HT-29 (cell line): Measurements from ENCODE around the gene RNASET2.

- RAMPAGE, long total RNA: no peak
Observed at GRCh38 chr6:163387333-163387826, 27.1 kb upstream of the QKI start.

DNA sequence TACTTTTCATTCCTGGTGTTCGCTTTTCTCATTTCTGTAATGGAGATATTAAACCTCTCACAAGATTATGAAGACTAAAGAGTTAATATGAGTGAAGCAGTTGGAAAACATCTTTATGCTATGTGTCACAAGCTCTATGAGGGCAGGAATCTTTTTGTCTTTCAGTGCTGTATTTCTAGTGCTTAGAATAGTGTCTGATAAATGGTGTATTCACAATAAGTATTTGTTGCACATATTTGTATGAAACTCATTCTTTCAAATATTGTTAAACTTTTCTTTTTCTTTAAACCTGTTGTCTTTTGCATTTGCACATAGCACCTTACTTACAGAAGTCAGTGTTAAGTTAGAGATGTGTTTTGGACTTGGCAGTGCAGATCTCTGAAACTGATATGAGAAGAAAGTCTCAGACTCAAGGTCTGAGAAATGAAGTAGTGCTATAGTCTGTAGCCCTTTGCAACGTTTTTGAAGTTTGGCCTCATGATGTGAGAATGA, 43.8 kb downstream of the QKI start:
- RAMPAGE, long total RNA: no peak

- RAMPAGE, long total RNA: no peak
Observed at GRCh38 chr6:163516761-163517132, 102.2 kb downstream of the QKI start.

DNA sequence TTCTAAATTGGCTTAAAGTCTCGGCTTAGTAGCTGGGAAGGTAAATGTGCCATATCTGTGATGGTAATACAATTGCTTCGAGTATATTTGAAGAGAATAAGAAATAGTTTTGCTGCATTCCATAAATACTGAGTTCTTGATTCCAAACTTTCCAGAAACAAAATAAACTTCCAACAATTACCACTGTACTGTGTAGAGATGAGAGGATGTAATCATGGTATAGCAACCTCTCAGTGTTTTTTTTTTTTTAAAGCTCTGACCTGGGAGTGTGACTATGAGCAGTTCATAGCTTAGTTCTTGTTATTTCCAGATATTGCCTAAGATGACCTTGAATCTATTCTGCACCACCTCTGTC, 415.6 kb downstream of the C6orf118 start:
- RAMPAGE, long total RNA: no peak

- RAMPAGE, long total RNA: no peak
Observed at GRCh38 chr6:165573621-165574088, 89.4 kb downstream of the PDE10A start.

- RAMPAGE, long total RNA: no peak
Observed at GRCh38 chr6:165694163-165694556, 31.1 kb upstream of the PDE10A start.

DNA sequence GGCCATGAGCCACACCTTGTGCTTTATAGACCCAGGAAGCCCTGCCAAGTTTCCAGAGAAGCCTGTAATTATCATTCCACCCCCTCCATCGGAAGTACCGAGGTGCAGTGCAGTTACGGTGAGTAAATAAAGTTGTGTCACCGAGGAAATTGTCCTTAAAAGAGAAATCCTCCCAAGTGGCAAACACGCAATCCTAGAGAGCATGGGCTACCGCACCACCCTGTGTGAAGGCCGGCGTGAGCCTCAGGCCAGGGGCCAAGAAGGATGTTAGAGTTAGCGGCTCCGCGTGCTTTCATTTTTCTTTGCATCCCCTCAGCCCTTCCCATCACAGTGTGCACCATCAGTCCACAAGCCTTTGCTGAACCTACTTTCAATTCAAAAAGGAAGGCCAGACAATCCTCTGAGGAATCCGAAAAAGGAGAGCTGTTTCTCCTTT, 183.2 kb upstream of the PDE10A start:
- RAMPAGE, long total RNA: no peak

GRCh38 chr6:166097969-166098280, 69.7 kb downstream of the TBXT start:
- RAMPAGE, long total RNA: no peak

DNA sequence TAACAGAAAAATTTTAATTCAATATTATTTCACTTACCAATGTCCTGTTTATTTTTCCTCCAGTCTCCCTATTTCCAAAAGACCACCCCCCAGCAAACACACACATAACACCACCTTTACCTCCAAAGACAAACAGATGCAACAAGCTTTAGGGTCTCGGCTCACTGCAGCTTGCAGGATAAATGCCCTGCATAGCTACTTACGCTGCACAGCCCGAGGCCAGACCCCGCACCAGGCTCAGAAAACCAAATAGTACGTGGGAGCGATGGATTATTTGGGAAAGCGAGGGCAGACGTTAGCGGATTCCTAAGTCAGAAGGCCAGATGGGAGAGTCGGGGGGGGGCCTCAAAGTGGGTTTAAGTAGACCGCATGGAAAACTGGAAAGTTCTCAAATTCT, 480 bp downstream of the SFT2D1 start:
- RAMPAGE, long total RNA: no peak

DNA sequence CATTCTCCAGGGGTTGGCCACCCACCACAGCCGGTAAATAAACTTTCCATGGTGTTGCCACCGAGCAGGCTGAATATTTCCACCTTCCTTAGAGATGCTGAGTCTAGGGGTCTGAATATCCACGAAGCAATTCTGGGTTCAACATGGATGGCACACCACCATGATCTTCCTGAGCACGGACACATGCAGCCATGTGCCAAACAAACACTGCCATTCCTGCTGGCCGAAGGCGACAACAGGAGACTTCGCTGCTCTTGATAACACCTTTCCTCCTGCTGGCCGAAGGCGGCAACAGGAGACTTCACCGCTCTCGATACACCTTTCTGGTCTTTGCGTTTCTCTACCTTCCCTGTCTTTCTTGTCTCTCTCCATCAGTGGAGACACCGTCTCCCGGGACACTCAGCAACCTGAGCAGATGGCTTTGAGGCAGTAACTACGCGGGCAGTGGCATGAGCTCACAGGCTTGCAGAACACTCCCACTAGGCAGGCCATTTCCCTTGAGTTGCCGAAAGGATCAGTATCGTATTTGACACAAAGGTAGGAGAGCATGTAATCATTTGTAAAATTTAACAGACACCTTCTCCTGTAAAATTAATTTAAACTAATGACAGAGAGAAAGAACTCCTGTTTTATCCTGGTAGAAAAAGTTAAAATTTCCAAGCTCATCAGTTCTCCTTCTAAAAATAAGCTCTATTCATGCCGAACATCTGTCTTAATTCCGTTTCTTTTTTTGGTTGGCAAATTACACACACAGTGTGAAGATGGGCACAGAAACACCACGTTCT, 55.0 kb upstream of the MPC1 start:
- RAMPAGE, long total RNA: no peak

- RAMPAGE, long total RNA: no peak
Observed at GRCh38 chr6:166475845-166476133, 93.0 kb upstream of the MPC1 start.

DNA sequence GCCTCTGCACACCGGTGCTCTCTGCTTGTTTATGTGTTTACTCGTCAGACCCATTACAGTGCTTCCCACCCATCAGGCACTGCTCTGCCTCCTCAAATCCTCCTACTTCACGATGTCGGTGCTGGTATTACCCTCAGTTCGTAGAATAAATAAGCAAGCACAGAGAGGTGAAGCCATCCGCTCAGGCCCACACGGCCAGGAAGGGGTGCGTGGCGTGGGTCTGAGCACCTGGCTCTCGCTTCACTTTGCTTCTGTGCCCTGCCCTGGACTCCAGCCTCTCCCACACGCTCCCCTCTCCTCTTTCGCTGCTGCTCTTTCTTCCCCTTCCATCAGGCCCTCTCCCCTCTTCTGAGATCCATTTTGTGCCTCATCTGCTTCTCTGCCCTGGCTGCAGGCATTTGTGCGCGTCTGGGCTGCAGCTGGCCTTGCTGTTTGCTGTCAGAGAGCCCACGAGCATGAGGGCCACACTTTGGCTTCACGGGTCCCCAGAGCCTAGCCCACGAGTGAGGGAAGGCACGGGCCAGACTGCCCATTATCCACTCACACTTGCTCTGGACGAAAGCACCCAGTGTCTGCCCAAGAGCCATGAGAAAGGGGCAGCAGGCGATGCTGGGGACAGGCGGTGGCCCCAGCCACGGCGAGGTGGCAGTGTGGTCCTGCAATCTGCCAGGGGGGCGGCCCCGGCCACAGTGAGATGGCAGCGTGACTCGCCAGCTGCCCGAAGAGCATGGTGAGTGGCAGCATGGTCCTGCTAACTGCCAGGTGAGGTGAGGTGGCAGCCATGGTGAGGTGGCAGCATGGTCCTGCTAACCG, 96.2 kb upstream of the MPC1 start:
- RAMPAGE, long total RNA: no peak

DNA sequence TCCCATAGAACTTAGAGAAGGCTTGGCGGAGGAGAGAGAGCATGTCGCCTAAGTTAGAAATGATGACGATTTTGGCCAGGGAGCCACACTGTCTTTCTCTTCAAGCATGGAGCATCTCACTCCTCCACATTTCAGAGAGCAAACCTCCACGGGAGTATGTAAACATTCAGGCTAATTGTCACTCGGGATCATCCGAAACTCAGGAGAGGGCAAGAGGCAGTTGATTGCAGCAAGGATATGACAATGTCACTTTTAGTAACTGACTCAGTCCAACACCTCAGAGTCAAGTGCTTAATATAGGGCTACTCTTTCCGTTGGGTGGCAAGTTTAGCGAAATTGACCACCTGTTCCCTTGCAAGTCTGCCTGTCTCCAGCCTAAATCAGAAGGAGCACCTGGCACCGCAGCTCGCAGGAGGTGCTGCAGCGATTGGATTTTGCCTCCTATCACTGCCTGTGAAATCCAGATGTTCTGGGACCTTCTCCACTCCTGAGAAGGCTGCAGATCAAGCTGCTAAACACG, 65.8 kb upstream of the RPS6KA2 start:
- RAMPAGE, long total RNA: no peak

GRCh38 chr6:166955868-166956880, at the start of gene RNASET2:
RNASET2 (minus strand) TSS chr6:166956550.
- RAMPAGE, long total RNA: no peak

DNA sequence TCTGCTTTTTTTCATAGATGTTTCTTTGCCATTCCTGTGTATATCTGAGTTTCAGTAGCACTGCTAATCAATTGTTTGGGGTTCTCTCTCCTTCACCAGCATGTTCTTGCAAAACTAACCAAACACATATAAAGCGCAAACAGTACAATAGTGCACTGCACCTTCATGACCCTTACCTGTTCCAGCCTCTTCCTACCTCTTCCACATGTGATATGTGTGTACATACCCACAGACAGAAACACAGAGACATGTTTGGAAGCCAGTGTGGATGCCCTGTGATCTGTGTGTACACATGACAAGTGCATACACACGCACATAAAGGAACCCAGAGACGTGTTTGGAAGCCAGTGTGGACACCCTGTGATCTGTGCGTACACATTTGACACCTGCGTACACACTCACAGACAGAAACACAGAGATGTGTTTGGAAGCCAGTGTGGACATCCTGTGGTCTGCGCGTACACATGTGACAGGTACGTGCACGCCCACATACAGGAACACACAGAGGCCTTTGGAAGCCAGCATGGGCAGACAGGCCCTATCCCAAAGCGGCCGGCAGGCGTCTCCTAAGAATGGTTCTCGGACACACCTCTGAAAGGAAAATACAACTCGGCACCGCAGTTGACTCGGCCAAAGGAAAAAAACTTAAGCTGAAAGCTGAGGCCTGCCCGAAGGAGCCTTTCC, 1.7 kb upstream of the CEP43 start:
- RAMPAGE, long total RNA: no peak

DNA sequence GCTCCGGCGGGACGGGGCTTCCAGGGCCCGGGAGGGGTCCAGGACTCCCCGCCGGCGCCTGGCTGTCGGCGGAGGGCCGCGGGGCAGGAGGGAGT, 815 bp upstream of the CEP43 start:
- RAMPAGE, long total RNA: no peak

GRCh38 chr6:167112427-167113450, 10.2 kb upstream of the CCR6 start:
- RAMPAGE, long total RNA: no peak

GRCh38 chr6:167118470-167119228, 4.2 kb upstream of the CCR6 start:
- RAMPAGE, long total RNA: no peak

GRCh38 chr6:167284876-167285604, 6.1 kb upstream of the UNC93A start:
- RAMPAGE, long total RNA: no peak

- RAMPAGE, long total RNA: no peak
Observed at GRCh38 chr6:167398286-167398926, 73.5 kb downstream of the TTLL2 start.